ENCODE measurements around a stretch of chr2.

- PRO-cap = no peak
These were observed 7.3 kb downstream of the IL36G start for GRCh38 chr2:112985055-112985625.

- PRO-cap = no peak
These were observed 9.2 kb downstream of the IL1F10 start for GRCh38 chr2:113076953-113077450.

DNA sequence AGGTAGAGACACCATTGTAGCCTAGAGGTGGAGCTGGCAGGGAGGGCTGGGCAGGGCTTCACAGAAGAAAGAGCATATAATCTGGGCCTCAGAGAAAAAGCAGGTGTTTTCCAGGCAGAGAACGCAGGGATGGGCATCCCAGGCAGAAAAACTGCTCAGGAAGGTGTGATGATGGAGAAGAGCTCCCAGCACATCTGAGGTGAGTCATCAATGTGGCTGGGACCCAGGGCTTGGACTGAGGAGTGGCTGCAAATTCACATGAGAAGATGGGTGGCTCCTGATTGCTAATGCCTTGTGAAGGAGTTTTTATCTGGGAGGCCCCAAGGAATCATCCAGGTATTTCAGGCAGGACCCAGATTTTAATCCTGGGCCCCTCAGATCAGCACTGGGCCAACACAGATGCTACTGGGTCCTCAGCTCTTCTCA is 10.1 kb downstream of the IL1F10 start:
- PRO-cap = no peak

DNA sequence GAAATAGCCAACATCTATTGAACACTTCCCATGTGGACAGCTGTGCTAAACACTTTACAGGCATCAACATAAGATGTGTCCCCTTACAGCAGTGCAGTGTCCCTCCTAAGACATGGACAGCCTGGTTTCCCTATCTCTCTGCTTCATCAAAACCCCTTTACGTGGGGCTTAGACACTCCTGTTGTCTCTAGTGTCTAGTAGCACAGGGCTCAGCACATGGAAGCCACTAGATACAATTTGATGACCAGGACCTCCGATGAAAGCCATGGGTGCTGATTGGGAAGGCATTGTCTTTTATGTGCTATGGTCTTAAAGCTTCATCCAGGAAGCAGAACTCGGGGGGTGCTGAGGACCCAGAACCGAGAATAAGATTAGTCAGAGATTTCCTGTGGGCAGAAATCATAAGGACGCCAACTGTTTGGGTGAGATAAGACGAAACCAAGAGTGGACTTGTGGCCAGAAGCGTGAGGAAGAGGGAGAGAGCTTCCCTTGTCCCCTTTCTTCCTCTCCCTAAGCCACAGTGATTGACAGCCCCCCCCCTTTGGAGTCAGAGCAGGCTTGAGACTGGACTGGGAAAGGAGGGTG is 3.4 kb upstream of the IL1RN start:
- PRO-cap = no peak

DNA sequence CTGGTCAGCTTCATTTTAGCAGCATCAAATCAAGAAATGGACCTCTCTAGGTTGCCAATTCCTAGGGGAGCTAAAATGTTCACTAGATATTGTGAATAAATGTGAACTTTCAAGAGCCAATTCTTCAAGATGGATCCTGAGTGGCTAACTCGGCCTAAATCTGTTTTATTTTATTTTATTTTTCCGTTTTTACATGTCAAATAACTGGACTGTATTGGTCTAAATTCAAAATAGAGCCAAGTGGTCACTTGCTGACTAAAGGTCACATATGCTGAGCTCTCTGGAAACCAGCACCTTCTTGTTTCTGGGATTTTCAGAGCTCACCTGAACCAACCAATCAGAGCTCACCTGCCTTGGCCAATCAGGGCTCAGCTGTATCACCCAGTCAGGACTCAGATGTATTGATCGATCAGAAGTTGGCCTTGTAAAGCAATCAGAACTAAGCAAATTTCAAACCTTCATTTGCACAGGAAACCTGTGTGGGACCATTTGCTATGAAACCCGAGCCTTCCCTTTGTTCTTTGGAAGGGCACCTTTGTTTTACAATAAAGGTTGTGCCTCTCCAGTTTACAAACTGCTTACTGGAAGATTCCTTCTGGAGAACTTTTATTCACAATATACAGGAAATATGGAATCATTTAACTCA is 17.5 kb upstream of the PSD4 start:
- PRO-cap = no peak

DNA sequence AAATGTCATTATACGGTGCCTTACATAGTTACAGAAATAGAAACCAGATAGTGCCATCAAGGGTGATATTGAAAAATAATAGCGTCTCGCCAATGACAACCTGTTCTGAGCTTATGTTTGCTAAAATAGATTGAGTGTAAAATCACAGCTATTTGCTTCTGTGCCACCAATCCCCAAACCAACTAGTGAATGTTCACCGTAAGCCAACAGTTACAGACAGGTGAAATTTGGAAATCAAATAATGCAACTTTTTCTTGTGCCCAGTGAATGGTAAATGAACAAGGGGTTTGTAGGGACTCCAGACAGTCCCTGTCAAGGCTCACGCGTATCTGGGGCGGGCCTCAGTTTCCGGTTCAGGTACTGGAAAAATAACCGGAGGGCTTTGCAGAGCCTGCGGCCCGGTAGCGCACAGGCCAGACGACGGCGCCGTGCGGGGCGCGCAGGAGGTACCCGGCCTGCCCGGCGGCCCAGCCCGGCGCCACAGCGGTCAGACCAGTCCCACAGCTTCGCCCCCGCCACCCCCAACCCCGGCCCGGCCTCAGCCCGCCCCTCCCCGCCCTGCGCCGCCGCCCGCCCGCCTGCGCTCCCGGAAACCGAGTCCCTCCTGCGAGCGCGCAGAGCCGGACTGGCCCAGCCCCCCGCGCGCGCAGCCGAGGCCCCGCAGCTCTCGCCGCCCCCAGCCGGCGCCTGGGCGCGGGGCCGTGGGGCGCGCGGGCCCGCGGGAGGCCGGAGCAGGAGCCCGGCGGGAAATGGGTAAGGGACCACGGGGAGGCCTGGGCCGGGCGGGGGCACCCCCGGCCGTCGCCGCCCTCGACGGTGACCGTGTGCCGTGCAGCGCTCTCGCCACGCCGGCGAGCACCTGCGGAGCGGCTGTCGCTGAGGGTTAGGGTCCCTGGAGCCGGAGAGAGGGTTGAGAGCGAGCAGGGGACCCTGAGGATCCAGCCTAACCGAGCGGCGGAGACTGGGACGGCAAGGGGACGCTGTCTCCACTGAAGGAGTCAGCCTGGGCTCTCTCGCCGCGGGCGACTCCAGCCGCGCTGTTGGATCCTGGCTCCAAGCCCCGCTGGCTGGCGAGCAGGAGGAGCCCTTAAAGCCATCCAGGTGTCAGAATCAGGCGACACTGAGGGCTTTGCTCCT is 16.6 kb upstream of the PSD4 start:
- PRO-cap = no peak

DNA sequence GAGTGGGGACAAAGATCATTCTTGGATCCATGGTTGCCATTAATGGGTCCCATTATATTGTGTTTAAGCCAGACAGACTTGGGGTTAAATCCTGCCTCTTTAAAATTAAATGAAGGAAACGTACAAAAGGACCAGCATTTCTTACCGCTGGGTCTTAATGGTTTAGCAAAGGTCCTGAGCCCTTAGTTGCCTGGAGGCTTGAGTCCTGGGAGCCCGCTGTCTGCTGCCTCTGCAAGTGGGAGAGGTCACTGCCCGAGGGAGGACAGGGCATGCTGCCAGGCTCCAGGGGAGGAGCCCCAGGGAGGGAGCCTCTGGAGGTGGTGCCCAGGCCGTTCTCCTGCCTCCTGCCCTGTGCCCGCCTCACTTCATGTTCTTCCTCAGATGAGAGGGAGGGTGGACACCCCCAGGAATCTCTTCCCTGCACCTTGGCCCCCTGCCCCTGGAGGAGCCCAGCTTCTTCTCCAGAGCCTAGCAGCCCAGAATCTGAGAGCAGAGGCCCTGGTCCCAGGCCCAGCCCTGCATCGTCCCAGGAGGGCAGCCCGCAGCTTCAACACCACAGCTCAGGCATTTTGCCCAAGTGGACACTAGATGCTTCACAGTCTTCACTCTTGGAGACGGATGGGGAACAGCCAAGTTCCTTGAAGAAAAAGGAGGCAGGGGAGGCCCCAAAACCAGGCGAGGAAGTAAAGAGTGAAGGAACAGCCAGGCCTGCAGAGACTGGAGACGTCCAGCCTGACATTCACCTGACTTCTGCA is 11.9 kb downstream of the PSD4 start:
- PRO-cap = no peak

GRCh38 chr2:113195789-113196436 is 22.1 kb downstream of the PSD4 start:
- PRO-cap = no peak

- PRO-cap = no peak
These were observed 45.2 kb downstream of the PSD4 start for GRCh38 chr2:113218947-113219368.

- PRO-cap = no peak
These were observed 42.1 kb downstream of the PAX8 start for GRCh38 chr2:113236350-113237370.

GRCh38 chr2:113255227-113256281 is 23.2 kb downstream of the PAX8 start:
- PRO-cap = no peak

- PRO-cap = no peak
These were observed 46.7 kb upstream of the PAX8 start for GRCh38 chr2:113325188-113326126.

DNA sequence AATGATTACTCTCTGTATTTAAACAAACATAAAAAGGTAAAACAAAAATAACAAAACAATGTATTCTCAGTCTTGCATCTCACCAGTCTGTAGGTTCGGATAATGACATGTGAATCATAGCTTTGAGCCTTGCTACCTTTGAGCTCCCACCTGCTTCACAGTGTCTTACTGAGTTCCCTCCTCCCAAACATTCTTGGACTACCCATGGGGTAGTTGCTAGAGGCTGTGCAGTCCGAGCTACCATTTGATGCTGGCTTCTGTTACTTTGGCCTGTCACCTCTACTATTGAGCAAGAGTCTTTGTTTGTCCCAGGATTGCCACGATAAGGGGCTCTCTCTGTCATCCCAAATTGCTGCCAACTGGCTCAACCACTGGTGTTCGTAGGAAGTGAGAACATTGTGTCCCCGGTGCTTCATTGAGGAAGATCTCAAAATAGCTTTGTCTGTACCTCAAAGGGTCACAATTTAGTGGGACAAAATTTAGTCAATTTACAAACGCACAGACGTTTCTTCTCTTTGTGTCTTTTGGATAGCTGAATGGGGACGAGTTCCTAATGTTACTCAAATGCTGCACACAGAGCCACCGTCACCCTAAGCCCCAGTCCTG is 59.1 kb upstream of the PAX8 start:
- PRO-cap = no peak

DNA sequence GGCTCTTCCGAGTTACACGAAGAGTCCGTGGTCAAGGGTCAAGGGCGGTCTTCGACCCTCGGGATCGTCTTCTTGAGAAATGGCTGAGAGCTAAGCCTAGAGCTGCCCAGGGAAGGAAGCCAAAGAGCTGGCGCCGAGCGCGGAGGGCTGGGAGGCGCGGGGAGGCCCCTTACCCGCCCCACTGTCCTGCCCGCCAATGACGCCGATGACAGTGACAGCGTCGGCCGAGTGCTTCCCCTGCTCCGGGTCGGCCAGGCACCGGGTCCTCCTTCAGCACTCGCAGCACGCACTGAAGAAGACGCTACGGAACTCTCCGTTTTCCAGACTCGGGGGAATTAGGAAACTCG is 4.4 kb downstream of the FOXD4L1 start:
- PRO-cap = unidirectional peak, plus-strand start at position 251 of the sequence

DNA sequence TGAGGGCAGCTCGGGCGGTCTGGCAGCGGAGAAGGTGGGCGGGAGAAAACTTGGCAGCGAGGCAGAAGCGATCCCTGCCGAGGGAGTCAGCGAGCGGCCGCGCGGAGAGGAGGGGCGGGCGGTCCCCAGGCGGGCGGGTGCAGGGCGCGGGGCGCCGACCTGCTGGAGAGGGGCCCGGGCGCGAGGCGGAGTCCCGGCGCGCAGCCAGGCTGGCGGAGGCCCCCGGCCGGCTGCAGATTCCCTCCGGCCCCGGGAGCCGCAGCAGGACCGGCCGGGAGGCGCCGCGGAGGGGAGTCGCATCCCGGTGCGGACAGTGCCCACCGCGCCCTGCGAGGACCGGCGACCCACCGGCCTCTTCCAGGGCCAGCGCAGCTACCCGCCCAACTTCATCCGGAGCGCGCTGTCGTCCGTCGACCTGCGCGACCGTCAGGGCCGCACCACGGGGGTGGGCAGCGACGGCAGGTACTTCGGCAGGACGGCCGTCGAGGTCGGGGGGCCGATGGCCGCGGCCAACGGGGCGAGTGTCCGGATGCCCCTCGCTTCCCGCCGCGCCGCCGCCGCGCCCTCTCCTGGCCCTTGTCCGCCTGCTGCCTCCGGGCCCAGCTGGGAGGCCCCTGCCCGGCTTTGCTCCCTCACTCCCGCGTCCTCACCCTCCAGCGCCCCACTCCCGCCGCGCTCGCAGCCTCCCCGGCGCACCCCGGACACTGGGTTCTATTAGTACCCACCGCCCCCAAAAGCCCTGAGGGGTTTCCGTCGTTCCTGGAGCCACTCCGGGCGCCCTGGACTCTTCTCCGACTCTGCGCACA is 43.4 kb downstream of the FOXD4L1 start:
- PRO-cap = no peak

GRCh38 chr2:113542545-113542853 is 44.0 kb downstream of the FOXD4L1 start:
- PRO-cap = no peak

DNA sequence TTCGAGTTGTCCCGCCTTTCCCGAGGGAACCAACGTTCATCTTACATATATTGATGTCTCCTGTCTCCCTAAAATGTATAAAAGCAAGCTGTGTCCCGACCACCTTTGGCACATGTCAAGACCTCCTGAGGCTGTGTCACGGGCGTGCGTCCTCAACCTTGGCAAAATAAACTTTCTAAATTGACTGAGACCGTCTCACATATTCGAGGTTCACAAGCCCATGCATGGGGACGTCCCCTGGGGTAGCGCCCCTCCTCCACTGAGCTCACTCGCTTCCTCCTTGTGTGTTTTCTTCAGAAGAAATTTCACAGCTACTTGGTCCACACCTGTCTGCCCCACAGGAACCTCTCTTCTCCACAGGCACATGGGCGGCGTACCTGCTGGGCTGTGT is 567 bp upstream of the RABL2A start:
- PRO-cap = unidirectional peak, plus-strand start at position 296 of the sequence

GRCh38 chr2:113728869-113729697 is 27.4 kb downstream of the SLC35F5 start:
- PRO-cap = no peak

- PRO-cap = no peak
These were observed 18.5 kb downstream of the SLC35F5 start for GRCh38 chr2:113737589-113738702.

- PRO-cap = no peak
These were observed 46.6 kb upstream of the ACTR3 start for GRCh38 chr2:113843301-113843759.